Metastatic Breast Carcinoma in the Ovary (tissue), 3 donors: ENCODE measurements around a stretch of chr4.

DNA sequence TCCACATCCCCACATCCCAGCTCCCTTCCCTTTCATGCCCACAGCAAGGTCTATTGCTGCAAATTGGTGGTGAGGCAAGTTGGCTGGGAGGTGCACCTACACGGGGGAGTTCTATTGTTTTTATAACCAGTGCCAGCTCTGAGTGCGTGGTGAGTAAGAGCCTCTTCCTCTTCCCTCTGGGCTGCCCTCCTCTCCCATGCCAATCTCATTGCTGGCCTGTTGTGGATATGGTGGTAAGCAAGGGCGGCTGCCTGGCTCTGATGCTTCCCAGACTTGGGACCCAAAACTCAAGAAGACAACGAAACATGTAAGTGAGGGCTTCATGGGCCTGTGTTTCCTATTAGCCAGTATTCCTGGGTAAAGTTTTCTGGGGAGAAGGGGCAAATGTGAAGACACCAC lies 204.3 kb downstream of the SHROOM3 start:
- PRO-cap, 3 experiments, result no peak in any of the 3 experiments

- PRO-cap, 3 experiments, result no peak in any of the 3 experiments
Observed at GRCh38 chr4:76666916-76667386, 231.0 kb downstream of the SOWAHB start.

DNA sequence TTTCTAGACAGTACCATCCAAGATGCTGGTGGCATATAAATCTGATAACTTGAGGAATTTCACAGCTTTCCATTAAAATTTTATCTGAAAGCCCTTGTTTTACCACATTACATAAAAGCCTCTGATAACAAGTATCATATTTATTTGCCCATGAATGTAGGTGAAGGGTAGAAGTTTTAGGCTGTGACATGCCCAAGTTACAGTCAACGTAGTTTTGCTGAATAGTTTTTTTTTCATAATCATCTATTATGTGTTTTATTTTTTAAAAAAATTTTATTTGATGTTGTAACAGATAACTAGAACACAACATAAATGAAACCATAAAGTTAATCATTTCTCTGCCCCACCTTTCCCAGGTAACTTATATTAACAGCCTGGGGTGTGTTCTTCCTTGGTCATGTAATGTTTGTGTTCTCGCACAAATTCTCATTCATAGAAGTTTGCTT lies 215.0 kb downstream of the SOWAHB start:
- PRO-cap, 3 experiments, result no peak in any of the 3 experiments

GRCh38 chr4:76691614-76692514 lies 206.1 kb downstream of the SOWAHB start:
- PRO-cap, 3 experiments, result no peak in any of the 3 experiments

GRCh38 chr4:76831351-76832485 lies 66.2 kb downstream of the SOWAHB start:
- PRO-cap, 3 experiments, result no peak in any of the 3 experiments

DNA sequence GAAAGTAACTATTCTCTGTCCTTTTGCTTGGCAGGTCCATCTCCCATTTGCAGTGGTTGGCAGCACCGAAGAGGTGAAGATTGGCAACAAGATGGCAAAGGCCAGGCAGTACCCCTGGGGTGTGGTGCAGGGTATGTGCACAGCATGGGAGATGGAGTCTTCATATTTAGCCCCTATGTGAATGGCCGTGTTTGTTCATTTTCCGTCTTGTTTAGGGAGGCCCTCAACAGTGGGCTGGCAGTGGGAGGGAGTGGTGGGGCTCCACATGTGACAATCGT lies 56.7 kb downstream of the CCNI start:
- PRO-cap, 3 experiments, result no peak in any of the 3 experiments

GRCh38 chr4:77072184-77072858 lies 3.5 kb downstream of the CCNI start:
- PRO-cap, 3 experiments, result peak in 1 of 3 experiments; most common plus-strand start chr4:77072556 (in 1)

DNA sequence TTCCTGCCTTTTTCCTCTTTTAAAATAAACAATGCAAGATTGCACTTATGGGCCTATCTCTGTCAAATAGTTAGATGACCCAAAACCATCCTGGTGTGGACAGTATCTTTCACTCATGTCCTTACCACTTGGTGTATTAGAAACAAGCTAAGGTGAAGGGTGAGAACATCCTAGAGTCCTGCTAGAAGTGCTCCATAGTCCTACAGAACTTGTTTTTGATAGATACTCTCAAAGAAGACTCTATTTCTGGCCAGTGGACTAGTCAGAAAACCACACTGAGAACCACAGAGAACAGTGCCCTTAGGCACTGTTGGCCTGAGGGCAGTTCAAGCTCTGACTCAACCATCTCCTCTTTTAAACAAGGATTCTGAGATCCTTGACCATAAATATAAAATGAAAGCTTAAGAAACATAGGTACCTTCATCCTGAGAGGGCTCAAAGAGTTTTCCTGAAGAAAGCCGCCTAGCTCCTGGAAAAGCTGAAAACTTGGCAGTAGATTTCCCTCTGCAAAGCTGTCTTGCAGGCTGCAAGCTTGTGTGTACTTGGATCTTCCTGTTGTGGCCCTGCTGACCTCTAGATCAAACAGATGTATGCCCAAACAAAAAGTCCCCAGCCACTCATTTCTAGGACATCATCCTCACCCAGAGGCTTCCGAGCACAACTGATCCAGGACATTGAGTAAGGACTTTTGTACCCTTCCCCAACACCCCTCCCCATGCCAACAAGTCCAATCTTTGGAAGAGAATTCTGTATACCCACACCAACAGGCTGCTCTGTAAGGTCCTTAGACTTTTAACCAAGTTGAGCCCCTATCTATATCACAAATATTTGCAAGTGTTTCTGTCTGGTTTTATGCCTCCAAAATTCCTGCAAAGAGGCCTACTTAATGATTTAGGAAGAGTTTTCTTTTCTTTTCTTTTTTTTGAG lies 111.6 kb upstream of the CXCL13 start:
- PRO-cap, 3 experiments, result peak in 1 of 3 experiments; most common plus-strand start position 616 of the sequence (in 1); most common minus-strand start position 217 of the sequence (in 1)

- PRO-cap, 3 experiments, result no peak in any of the 3 experiments
Observed at GRCh38 chr4:78059611-78060213, 2.6 kb downstream of the FRAS1 start.

- PRO-cap, 3 experiments, result no peak in any of the 3 experiments
Observed at GRCh38 chr4:78481176-78481746, 70.3 kb upstream of the ANXA3 start.

DNA sequence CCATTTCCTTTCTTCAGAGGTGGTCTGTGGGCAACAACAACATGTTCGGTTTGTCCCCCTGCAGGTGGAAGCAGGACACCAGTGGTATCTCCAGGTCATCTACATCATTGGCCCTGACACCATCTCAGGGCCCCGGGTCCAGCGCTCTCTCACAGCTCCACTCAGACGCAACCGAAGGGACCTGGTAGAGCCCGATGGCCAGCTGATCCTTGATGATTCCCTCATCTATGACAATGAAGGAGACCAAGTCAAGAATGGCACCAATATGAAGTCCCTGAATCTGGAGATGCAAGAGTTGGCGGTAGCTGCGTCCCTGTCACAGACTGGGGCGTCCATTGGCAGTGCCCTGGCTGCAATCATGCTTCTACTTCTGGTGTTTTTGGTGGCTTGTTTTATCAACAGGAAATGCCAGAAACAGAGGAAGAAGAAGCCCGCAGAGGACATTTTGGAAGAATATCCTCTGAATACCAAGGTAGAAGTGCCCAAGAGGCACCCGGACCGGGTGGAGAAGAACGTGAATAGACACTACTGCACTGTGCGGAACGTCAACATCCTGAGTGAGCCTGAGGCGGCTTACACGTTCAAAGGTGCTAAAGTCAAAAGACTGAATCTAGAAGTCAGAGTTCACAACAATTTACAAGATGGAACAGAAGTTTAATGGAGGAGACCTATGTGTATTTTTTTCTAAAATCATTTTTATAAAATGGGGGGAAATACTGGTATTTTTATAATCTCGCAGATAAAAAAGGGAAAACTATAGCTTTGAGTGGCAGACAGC lies 10.9 kb upstream of the ANXA3 start:
- PRO-cap, 3 experiments, result no peak in any of the 3 experiments

DNA sequence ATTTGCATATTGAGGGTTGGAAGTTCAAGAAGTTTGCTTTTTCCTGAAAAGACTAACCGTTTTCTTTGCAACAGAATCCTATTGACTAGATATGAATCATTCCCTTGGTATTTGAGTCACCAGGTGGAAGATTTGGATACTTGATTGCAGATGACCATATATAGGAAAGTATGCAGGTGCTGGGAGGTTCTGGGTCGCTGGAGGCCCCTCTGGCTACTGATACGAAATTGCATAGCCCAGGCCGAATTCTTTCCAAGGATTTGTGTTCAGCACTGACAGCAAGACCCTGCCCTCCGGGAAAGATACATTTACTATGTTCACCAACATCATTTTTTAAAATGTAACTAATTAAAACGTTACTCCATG lies 834 bp downstream of the ANXA3 start:
- PRO-cap, 3 experiments, result no peak in any of the 3 experiments

DNA sequence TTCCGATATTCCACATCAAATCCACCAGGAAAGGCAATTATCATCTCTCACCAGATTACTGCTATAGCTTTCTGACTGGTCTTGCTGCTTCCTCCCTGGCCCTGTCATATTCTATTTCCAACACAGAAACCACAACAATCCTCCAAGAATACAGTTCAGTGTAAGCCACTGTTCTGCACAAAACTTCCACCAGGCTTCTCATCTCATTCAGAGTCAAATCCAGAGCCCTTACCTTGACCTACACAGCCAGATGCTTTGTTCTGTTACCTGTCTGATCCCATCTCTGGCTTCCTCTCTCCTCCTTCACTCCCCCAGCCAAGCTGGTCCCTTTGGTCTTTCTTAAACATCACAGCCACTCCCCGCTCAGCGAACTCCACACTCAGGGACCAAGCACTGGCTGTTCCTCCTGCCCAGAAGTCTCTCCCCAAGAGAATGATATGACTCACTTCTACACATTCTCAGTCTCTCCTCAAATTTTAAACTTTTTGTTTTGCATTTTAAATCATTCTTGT lies 84.8 kb upstream of the BMP2K start:
- PRO-cap, 3 experiments, result no peak in any of the 3 experiments

DNA sequence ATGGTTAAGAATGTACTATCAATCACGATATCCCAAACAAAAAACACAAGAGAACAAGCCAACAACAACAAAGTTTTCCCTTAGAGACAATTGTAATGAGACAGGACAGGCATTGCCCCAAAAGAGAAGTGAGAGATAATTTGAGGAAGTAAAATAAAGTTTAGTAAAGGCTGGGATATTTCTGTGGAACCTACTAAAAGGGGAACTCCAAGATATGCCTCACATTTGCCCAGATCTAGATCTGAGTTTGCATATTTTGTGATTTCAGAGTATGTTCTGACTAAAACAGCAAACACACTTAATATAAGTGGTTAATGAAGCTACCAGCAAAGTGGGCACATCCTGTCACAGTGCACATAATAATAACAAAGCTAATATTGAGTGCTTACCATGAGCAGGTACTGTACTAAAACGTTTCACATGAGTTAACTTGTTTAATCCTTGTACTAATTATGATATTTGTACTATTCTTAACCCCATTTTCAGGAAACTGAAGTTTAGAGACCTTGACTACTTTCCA lies 26.1 kb upstream of the BMP2K start:
- PRO-cap, 3 experiments, result no peak in any of the 3 experiments

DNA sequence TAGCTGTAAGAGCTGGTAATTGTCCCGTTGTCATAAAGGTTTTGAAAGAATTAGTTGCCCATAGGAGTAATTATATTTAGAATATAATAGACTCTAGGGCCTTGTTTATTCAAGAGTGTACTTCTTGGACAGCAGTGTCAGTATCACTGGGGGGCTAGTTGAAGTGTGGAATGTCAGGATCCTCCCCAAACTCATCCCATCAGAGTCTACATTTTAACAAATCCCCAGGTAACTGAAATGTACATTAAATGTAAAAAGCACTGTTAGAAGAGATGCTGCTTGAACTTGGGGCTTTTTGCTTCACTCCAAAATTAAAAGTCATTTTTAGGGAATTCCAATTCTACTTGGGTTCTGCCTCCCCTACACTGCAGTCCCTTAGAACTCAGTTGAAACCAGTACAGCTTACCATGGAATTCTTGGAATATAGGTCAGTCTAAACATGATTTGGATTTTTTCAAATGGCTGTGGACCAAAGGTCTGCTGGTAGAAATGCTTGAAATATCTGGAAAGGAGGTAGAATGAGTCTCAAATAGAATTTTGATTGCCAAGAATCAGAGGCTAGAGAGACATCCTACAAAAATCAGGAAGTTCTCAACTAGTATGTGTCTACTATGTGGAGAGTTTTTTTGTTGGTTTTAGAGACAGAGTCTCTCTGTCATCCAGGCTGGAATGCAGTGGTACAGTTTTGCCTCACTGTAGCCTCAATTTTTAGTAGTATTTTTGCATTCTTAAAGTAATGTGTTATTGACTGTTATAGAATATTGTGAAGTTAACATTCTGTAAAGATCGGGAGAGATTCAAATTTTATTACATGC lies 53.8 kb downstream of the PAQR3 start:
- PRO-cap, 3 experiments, result no peak in any of the 3 experiments

DNA sequence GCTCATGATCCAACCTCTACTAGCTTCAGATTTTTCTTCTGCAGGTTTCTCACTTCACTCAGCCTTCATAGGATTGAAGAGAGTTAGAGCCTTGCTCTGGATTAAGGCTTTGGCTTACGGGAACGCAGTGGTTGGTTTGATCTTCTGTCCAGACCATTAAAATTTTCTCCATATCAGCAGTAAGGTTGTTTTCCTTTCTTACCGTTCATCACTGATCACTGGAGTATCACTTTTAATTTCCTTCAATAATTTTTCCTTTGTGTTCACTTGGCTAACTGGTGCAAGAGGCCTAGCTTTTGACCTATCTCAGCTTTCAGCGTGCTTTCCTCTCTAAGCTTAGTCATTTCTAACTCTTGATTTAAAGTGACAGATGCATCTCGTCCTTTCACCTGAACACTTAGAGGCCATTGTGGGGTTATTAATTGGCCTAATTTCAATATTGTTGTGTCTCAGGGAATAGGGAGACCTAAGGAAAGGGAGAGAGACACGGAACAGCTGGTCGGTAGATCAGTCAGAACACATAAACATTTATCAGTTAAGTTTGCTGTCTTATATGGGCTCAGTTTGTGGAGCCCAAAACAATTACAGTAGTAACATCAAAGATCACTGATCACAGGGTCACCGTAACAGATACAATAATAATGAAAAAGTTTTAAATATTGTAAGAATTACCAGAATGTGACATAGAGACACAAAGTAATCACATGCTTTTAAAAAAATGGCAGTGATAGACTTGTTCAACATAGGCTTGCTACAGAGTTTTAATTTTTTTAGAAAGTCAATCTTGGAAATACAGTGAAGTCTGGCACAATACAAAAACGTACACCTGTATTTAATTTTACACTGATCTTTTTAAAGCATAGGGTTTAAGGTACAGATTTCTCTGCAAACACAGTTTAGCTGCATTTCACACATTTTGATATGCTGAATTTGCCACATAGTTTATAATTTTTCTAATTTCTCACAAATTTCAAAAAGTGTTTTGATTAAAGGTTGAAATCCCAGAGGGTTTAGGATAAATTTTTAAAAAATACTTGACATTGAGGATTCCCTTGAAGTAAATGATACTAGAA lies 44.4 kb downstream of the PAQR3 start:
- PRO-cap, 3 experiments, result no peak in any of the 3 experiments

GRCh38 chr4:79599764-79600345 lies 191.8 kb upstream of the GK2 start:
- PRO-cap, 3 experiments, result no peak in any of the 3 experiments

GRCh38 chr4:79937579-79937810 lies 135.5 kb downstream of the ANTXR2 start:
- PRO-cap, 3 experiments, result no peak in any of the 3 experiments

DNA sequence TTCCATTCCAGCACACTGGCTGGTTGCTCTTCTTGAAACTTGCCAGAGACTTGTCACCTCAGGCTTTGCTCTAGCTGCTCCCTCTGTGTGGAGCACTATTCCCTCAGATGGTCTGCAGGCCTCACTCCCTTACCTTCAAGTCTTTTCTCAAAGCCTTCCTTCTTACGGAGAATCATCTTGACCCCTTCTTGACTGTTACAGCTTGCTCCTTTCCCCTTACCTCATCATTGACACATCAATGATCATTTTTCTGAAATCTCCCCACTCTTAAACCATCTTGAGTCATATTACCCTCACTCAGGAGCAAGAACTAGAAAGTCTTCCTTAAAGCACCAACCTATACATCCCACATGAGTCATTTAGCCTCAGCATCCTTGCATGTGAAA lies 55.8 kb downstream of the ANTXR2 start:
- PRO-cap, 3 experiments, result no peak in any of the 3 experiments

DNA sequence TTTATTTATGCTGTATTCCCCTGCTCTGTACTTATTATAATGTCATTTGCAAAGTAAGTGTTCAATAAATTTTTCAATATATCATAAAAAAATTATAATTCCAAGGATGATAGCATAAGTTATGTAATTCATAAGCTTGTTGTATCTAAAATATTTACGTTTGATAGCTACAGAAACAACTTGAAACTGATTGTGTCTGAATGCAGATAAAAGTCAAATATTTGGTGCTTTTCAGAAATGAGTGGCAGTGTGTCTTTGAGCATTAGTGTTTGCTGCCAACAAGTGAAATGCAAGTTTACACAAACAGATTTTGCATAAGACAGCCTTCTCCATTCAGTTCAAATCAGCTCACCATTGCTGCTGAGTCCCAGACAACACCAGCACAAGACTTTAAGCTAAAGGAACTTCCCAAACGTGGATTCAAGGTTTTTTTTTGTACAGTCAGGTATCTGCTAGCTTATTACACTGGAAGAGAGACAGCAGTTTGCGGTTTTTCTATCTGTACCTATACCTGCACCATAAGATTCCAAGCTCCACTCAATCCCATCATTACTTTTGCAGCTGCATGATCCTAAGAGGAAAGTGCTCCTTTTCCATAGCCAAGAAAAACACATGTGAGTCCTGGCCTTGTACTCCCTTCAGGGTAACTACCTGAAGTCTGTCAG lies 15.1 kb downstream of the ANTXR2 start:
- PRO-cap, 3 experiments, result no peak in any of the 3 experiments